Measurements from ENCODE around the genes PTPN23 and CSPG5.

DNA sequence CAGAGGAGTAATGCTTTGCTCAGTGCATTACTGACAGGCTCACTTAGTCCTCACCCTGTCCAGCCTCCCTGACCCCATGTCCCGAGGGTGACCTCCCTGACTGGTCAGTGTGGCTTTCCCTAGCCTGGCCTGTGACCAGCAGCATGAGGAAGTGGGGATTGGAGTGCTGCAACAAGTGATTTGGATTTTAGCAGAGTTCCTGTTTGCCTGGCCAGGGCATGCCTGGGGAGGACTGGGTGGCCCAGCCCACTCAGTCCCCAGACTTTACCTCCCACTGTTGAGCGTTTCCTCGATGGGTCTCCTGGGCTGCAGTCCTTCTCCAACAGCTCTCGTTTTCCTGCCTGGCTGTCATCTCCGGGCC is 1.3 kb upstream of the TMIE start:
- RRBS, result no CpG with 5 or more reads among the region's 5 CpGs

- RRBS, result no CpG with 5 or more reads among the region's 8 CpGs
These were observed 37.7 kb downstream of the PTH1R start for GRCh38 chr3:46915227-46915663.

- RRBS, result no CpG with 5 or more reads among the region's 7 CpGs
These were observed 38.4 kb downstream of the PTH1R start for GRCh38 chr3:46915717-46916614.

- RRBS, result no CpG with 5 or more reads among the region's 10 CpGs
These were observed 45.8 kb downstream of the CCDC12 start for GRCh38 chr3:46930536-46931432.

DNA sequence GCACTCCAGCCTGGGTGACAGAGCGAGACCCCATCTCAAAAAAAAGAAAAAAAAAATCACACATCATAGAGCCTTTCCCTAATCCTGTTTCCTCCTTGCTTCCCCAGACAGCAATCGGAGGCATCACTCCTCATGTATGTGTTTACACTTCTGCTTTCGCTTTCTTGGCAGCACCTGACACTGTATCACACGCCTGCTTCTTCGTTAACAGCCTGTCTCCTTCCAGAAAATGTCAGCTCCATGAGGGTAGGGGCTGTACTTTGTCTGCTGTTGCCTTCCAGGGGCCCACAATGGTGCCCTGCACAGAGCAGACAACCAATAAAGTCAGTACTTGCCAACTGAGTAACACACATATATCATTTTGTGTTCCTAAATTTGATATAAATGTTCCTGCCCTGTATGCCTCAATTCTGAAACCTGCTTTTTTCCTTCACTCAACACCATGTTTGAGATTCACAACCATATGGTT is 37.7 kb downstream of the CCDC12 start:
- RRBS, result no CpG with 5 or more reads among the region's 5 CpGs

GRCh38 chr3:46968333-46969184 is 8.0 kb downstream of the CCDC12 start:
- RRBS, result no CpG with 5 or more reads among the region's 13 CpGs

DNA sequence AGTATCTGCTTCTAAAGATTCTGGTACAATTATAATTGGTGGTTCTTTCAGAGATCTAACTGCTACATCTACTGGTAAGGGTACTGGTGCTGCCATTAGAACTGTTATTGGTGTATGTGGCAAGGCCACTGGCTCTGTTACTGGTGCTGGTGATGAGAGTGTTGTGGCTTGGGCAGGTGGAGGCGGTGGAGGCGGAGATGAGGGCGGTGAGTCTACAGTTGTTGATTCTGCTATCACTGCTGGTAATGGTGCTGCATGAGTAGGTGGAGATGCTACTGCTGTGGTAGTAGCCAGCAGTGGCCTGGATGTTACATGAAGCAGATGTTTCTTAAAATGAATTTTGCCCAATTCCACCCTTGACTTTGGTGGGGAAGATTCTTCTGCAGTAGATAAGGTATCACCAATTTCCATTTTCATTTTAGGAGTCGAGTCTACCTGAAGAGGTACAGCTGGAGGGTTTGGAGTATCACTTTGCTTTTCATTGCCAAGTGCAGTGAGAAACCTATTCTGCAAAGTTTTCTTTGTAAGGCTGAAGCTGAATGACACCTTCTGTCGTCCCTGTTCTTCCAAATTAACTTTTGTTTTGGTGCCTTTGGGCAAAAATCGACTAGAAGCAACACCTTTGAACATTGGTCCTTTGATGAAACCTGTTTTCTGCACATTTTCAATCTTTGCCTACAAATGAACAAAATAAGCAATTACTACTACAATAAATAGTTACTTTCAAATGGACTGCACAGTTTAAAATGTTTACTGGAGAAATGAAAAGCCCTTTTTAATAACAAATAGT is 39.8 kb downstream of the SETD2 start:
- RRBS, result no CpG with 5 or more reads among the region's 6 CpGs

DNA sequence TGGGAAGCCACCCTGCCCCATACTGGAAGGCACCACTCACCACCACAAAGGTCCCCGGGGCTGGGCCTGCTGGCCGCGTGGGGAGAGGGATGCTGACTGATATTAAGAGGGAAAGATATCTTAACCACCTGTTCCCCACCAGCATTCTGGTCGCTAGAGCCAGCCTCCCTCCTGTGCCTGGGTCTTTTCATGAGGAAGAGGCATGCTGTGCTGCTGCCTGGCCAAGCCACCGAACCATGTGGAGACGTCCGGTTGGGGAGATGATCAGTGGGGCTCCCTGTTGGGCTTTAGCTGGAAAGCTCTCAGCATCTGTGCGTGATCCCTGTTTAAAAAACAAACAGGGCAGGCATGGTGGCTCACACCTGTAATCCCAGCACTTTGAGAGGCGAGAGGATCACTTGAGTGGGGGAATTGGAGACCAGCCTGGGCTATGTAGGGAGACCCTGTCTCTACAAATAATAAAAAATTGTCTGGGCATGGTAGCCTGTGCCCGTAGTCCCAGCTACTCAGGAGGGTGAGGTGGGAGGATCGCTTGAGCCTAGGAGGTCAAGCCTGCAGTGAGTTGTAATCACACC is 960 bp downstream of the KLHL18 start:
- RRBS, result no CpG with 5 or more reads among the region's 11 CpGs

GRCh38 chr3:47336474-47337060 is 44.3 kb upstream of the PTPN23 start:
- RRBS, result no CpG with 5 or more reads among the region's 17 CpGs

DNA sequence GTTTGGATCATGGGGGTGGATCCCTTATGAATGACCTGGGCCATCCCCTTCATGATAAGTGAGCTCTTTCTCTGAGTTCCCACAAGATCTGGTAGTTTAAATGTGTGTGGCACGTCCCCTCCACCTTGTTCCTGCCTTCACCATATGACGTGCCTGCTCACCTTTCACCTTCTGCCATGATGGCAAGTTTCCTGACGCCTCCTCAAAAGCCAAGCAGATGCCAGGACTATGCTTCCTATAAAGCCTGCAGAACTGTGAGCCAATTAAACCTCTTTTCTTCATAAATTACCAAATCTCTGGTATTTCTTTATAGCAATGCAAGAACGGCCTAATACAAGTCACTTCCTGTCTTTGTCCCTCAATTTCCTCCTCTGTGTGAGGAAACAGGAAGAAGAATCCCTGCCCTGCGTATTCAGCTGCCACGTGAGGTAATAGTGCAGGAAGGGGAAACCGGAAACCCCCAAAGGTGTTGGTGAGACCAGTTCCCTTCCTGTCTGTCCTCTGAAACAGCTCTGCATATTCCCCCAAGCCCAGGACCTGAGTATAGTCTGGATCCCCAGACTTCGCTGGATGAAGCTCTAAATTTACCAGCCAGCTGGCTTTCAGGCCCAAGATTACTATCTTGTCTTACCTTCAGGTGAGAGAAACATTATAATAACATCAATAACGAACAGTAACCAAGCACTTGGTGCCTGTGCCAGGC is 18.2 kb upstream of the PTPN23 start:
- RRBS, result no CpG with 5 or more reads among the region's 9 CpGs

- RRBS, result 2% methylated on average over 12 of the region's 67 CpGs
These were observed at the start of gene PTPN23 for GRCh38 chr3:47380480-47381328. Gene PTPN23 (plus strand): TSS chr3:47381021.

DNA sequence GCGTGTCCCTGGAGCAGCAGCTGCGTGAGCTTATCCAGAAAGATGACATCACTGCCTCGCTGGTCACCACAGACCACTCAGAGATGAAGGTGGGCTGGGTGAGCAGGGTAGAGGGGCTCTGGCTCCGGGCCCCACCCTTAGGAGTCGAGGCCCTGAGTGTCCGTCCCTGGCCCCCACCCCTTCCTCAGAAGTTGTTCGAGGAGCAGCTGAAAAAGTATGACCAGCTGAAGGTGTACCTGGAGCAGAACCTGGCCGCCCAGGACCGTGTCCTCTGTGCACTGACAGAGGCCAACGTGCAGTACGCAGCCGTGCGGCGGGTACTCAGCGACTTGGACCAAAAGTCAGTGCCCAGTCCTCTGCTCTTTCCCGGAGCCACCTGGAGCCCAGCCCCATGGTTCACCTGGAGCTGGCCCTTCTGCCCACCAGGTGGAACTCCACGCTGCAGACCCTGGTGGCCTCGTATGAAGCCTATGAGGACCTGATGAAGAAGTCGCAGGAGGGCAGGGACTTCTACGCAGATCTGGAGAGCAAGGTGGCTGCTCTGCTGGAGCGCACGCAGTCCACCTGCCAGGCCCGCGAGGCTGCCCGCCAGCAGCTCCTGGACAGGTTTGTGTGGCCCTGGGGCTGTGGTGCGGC is 28.5 kb downstream of the PTPN23 start:
- RRBS, result no CpG with 5 or more reads among the region's 26 CpGs

DNA sequence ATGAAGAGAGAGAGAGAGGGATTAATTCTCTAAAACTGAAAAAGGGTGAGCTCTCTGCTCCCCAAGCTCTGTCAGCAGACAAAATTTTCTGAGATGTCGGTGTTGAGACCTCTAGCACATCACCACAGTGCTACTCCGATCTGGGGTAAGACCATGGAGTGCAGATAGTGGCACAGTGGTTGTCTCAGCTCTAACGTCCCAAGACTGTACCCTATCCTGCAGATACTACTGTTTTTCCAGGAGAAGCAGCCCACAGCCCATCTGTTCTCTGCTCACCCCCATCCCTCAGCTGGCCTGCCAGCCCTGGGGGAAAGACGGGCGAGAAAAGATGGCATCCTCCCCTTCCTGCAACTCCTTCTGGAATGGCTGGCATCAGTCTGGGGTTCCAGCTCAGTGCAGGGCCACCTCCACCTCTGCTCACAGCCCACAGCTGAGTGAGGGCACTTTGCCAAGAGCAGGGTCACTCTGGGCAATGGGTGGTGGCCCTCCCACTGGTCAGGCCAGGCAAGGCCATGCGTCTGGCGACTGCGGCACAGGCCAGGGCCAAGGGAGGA is 40.7 kb downstream of the PTPN23 start:
- RRBS, result no CpG with 5 or more reads among the region's 8 CpGs

DNA sequence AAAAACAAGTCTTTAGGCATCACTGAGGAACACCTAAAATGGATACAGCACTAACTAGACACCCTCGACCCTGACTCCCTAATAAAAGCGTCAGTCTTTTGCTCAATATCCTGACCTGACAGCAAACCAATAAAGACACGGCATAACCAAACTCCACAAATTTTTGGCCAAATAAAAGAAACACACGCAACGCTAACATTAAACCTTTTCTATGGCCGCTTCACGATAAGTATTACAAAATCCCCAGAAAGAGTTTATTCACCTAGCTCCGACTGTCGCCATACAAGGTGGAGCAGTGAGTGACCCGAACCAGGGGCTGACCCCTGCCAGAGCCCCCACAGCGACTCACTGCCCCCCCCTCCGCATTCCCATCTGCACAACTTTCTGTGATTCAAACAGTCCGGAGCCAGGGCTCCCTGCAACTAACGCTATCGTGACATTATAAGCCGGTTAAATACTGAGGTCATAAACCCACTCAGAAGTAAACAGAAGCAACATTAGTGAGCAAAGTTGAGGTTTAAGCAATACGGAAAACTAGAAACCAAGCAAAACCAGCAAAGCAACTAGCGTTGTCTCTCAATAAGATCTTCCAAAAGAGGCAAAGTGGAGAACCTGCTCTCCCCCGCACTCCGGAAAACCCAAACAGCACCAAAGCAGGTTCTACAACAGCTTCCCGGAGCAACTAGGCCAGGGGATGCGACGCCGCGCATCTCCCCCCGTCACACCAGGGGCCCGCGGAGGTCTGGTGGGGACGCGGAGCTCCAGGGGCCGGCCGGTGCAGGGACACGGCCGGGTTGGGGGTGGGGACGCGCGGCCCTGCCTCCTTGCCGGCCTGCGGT is 711 bp downstream of the SCAP start:
- RRBS, result 2% methylated on average over 14 of the region's 39 CpGs

GRCh38 chr3:47522008-47522600 is 8.6 kb upstream of the ELP6 start:
- RRBS, result no CpG with 5 or more reads among the region's 8 CpGs

GRCh38 chr3:47542497-47543273 is 29.2 kb upstream of the ELP6 start:
- RRBS, result 45% methylated on average over 6 of the region's 21 CpGs

DNA sequence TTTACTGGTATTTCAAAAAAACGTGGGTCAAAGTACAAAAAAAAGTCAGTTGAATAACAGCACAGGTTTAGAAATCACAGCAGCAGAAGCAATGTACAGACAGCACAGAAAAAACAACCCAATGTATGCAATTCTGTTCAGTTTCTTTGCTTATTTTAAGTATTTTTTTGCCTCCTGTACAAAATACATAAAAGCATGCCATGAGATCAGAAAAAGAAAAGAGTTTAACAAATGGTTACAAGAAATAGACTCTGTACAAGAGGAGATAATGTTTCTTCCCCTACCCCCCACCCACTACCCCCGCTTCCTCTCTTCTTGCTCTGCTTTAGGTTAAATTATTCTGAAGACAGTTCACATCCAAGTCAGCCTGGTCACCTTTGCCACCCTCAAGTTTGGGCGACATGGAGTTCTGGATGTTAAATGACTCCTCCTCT is 16.4 kb downstream of the CSPG5 start:
- RRBS, result no CpG with 5 or more reads among the region's 3 CpGs

- RRBS, result 2% methylated on average over 52 of the region's 117 CpGs
These were observed at the start of gene CSPG5 for GRCh38 chr3:47578517-47579325. Gene CSPG5 (minus strand): TSS chr3:47578865.

DNA sequence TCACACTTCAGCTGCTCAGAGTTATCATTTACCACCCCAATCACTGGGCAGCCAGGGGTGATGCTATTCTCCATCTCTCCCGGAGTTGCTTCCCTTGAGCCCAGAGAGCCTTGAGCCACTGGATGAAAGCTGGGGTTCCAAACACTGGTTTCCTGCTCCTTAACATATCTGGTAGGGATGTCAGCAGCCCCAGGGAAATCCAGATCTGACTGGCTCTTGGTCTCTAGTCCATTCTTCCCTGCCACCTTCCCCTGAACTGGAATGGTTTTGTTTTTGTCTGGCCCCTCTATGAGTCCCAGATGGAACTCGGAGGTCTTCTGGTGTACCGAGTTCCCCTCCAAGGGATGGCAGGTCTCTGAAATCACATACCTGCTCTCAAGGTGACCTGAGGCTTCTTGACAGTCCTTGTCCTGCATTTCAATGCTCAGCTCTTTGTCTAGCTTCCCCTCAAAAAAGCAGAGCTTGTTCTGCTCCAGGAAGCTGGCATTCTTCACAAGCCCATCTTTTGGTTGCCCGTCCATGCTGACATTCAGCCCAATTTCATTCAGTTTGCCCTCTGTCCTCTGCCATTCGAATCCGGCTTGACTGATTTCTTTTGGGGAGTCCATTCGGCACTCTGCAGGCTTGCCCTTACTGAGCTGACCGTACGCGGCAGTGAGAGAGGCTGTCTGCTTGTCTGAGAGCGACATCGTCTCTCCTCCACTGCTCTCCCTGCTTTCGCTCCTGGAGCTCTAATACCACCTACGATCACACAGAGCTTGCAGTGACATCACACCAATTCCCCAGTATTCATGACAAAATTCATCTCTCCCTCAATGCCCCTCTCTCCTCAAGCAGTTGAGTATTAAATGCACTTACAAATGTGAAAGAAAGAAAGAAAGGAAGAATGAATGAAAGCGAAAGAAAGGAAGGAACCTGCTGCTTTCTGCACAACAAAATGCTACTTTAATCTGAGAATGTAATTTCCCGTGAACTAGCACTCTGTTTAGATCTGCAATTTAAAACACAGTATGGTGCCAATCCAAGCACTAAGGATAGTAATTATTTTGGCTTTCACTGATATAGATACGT is 89.2 kb downstream of the DHX30 start:
- RRBS, result no CpG with 5 or more reads among the region's 17 CpGs

GRCh38 chr3:47911891-47912453 is 104.2 kb downstream of the MAP4 start:
- RRBS, result no CpG with 5 or more reads among the region's 6 CpGs